ENCODE measurements around a stretch of chr16.

- RRBS = no CpG with 5 or more reads among the region's 5 CpGs
Observed at GRCh38 chr16:81266910-81267170, 28.4 kb downstream of the BCO1 start.

GRCh38 chr16:81339862-81340568, 25.3 kb downstream of the GAN start:
- RRBS = no CpG with 5 or more reads among the region's 6 CpGs

- RRBS = no CpG with 5 or more reads among the region's 17 CpGs
Observed at GRCh38 chr16:81377243-81378173, 62.7 kb downstream of the GAN start.

- RRBS = no CpG with 5 or more reads among the region's 17 CpGs
Observed at GRCh38 chr16:81394922-81395821, 49.4 kb upstream of the CMIP start.

GRCh38 chr16:81443432-81444066, 1.1 kb upstream of the CMIP start:
- RRBS = no CpG with 5 or more reads among the region's 13 CpGs

DNA sequence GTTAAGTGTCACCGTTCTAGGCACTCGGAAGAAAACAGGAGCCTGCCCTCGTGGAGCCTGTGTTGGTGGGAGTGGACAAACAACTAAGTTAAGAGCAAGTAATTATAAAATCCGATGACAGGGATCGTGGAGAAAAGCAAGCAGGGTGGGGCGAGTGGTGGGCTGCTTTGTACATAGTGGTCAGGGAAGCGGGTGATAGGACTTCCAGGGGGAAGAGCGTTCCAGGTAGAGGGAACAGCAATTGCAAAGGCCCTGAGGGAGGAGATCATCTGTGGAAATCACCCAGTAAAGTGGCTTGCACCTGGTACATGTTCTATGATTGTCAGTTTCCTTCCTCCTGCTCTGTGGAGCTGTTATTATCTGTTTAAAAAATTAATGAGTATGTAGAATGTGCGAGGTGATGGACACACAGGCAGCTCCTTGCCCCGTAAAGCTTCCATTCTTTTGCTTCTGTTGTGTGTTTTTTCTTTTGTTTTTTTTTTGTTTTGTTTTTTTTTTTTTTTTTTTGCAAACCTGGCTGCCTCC, 7.9 kb downstream of the CMIP start:
- RRBS = no CpG with 5 or more reads among the region's 10 CpGs

DNA sequence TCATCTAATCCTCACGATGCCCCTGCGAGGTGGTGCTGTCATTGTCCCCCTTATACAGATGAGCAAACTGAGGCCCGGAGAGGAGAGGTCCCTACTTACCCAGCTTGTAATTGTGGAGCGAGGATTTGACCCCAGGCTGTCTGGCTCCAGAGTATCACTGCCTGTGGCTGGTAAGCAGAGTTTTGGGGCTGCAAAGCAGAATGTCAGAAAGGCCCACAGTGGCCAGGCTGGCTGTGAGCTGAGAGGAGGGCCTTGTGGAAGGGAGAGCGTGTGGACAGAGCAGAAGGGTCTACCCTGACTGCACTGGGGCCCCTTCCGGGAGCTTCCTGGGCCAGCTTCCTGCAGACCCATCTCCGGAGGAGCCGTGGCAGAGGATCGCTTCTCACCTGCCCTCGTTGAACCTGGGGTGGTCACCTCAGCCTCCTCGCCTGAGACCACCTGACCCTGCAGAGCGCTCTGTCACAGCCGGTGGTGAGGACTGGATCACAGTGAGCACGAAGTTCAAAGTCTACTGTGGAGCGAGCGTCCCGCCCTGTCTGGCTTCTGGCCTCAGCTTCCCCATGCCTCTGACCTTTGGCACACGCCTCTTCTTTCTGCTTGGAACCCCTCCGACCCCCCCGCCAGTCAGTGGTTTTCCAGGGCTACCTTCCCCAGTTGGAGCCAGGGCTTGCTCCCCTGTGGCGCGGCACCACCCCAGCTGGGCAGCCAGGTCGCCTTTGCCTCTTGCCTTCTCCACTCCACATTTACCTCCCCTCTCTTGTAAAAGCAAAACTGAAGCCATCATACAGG, 12.1 kb downstream of the CMIP start:
- RRBS = 90% methylated on average over 5 of the region's 23 CpGs

GRCh38 chr16:81459950-81460423, 15.4 kb downstream of the CMIP start:
- RRBS = no CpG with 5 or more reads among the region's 3 CpGs

- RRBS = 85% methylated on average over 2 of the region's 13 CpGs
Observed at GRCh38 chr16:81463196-81463715, 18.6 kb downstream of the CMIP start.

DNA sequence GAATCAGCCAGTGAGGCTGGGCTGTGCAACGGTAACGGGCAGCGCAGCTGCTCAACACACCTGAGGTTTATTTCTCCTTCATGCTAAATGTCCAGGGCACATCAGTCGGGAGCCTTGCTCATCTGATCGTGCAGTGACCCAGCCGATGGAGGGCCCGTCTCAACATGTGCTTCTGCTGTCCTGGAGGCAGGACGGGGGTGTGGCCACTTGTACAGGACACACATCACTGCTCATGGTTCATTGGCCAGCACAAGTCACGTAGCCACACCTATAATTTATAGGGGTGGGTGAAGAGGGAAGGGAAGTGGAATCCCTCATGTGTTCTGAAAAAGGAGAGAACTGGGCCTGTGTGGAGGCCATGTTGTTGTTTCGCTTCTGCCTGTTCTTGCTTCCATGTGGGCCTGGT, 60.4 kb downstream of the CMIP start:
- RRBS = no CpG with 5 or more reads among the region's 10 CpGs

DNA sequence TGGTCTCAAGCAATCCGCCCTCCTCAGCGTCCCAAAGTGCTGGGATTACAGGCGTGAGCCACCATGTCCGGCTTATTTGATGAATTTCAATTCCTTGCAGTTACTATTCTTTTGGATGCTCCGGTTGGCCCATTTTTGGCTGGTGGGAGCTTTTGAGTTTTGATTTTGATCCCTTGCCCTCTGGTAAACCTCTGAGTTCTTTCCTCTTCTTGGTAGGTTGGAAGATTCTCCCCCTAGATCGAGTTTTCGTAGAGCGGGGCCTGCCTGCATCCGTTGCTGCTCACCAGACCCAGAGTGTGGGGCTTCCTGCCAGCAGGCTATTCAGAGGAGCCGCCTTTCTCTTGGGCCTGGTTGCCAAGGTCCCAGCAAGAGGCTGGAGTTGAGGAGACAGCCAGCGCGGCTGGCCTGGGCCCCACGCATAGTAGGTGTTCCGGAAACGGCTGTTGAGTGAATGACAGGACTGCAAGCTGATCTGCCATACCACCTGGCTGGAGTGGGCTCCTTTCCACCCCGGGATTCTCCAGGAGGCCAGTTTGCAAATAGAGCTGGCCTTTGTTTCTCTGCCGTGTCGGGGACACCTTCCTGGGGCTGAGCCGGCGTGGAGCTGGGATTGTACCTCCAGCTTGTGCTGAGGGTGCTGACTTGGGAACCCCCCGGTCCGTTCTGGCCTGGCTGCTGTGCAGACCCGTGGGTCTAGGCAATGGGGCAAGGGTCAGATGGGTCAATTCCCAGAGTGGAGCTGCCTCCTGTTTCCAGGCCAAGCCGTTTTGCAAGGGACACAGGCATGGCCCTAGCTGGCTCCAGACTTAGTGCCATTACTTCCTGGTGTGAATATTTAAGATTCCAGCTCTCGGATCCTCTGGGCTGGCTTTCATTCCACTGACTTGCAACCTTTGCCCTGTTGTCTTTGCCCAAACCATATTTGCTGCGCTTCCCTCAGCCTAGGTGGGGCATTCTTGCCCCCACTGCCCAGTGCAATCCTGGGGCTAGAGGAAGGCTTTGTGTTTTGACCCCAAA, 68.7 kb downstream of the CMIP start:
- RRBS = 70% methylated on average over 9 of the region's 26 CpGs

- RRBS = no CpG with 5 or more reads among the region's 8 CpGs
Observed at GRCh38 chr16:81541360-81541727, 96.7 kb downstream of the CMIP start.

- RRBS = no CpG with 5 or more reads among the region's 27 CpGs
Observed at GRCh38 chr16:81610054-81610960, 165.7 kb downstream of the CMIP start.

DNA sequence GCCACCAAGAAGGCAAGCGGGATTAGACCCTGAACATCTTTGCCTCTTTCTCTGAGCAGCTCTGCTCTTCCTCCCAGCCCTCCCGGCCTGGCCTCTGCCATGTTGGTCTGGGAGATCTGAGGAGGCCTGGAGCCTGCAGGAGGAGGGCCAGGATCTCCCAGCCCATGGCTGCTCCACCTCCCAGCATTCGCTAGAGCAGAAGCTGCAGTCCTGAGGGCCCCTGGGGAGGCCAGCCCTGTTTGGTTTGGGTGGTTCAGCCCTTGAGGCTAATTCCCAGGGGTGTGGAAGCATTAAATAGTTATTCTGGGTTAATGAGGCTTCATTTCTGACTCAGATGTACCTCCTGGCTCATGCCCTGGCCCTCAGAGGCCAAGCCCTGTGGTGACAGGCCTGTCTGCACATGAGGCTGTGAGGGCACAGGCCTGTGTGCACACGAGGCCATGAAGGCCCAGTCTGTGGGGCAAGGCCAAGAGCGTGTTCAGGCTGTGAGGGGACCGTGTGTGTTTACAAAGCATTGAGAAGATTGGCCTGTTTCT, 153.9 kb upstream of the PLCG2 start:
- RRBS = no CpG with 5 or more reads among the region's 6 CpGs

DNA sequence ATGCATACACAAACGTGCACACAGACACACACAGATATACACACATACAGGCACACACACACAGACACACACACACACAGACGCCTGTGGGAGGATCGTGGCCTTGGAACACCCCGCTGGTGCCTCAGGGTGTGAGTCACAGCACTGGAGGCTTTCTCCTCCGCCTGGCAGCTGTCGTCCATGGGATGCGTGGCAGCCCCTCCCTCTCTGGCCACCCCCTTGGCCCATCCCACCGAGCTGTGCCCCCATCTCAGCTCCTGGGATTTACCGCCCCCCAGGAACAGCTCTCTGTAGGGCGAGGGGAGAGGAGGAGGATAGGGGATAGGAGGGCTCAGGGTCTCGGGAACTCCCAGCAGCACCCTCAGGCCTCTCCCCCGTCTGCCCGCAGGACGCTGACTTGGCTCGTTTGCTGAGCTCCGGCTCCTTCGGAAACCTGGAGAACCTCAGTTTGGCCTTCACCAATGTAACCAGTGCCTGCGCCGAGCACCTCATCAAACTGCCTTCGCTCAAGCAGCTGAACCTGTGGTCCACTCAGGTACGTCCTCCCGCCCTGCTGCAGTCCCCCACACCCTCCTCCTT, 75.5 kb upstream of the PLCG2 start:
- RRBS = no CpG with 5 or more reads among the region's 22 CpGs

DNA sequence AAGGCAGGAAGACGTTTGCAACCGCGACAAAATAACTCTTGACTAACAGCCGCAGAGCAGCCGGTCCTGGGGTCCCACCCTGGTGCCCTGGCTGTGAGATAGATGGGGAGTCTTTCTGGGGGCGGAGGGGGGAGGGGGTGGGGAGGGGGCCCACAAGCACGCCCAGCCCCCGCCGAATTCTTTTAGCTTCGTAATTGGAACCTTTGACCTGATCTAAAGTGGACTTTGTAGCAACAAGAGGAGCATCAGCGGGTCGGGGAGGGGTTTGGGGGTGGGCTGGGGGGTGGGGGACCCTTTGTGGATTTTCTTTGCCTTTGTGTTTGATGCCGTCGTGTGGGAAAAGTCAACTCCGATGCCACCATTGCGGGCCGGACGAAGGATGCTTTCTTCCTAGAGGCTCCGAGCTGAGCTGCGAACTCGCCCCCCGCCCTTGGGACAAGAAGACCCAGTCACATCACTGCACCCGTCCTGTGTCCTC, 69.2 kb upstream of the PLCG2 start:
- RRBS = no CpG with 5 or more reads among the region's 23 CpGs

GRCh38 chr16:81738764-81739268, 40.3 kb upstream of the PLCG2 start:
- RRBS = no CpG with 5 or more reads among the region's 11 CpGs

DNA sequence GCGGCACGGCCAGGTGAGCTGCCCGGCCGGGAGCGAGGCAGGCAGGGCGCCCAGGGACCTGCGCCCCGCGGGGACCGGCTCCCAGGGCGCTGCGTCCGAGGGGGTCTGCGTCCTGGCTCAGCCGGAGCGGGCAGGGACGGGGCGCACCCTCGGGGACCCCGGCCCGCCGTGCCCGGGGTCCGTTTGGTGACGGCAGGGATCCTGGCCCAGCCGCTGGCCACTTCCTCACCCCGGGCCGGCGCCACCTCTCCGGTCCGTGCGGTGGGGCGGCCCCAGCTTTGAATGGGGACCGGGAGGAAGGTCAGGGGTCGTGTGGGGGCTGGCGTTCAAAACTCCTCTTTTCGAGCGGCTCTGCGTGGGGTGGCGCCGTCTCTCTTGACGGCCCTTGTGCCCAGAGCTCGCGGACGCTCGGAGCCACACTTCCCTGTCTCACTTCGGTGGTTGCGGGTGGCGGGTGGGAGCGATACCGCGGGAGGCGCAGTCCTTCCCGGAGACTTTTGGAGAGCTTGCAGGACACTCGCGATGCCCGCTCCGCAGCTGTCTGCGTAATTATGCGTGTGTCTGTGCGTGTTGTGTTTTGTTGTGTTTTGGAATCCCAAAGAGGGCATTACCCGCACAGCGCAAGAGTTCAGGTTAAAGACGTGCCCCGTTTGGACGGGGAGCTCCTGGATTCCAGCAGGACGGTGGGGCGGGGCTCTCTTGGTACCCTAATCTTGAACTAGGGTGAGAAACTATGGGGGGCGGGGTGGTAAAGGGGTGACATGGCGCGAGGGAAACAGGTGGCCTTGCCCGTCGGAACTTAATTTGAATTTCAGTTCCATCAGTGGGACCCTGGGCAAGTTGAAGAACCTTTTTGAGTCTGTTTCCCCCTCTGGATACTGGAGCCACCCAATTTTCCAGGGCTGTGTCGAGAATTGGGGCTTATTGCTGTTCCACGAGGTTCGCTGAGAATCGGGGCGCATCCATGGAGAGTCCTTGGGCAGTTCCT, 615 bp downstream of the PLCG2 start:
- RRBS = 7% methylated on average over 27 of the region's 78 CpGs

DNA sequence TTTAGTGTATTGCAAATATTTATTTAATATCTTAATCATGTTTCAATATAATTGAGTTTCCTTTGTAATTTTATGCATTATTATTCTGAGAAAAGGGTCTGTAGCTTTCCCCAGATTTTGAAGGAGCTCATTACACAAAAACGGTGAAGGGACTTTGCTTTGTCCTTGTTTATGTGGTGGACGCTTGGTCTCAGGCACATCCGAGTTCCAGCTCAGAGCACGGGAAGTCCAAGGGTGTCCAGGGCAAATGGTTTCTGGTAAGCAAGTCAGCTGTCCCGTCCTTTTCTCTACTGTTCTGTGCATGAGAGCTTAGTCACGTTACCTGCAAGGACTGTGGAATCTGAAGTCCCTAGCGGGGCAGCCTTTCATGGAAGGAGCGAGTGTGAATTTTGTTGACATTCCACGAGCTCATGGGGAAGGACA, 109.4 kb downstream of the SDR42E1 start:
- RRBS = no CpG with 5 or more reads among the region's 9 CpGs

DNA sequence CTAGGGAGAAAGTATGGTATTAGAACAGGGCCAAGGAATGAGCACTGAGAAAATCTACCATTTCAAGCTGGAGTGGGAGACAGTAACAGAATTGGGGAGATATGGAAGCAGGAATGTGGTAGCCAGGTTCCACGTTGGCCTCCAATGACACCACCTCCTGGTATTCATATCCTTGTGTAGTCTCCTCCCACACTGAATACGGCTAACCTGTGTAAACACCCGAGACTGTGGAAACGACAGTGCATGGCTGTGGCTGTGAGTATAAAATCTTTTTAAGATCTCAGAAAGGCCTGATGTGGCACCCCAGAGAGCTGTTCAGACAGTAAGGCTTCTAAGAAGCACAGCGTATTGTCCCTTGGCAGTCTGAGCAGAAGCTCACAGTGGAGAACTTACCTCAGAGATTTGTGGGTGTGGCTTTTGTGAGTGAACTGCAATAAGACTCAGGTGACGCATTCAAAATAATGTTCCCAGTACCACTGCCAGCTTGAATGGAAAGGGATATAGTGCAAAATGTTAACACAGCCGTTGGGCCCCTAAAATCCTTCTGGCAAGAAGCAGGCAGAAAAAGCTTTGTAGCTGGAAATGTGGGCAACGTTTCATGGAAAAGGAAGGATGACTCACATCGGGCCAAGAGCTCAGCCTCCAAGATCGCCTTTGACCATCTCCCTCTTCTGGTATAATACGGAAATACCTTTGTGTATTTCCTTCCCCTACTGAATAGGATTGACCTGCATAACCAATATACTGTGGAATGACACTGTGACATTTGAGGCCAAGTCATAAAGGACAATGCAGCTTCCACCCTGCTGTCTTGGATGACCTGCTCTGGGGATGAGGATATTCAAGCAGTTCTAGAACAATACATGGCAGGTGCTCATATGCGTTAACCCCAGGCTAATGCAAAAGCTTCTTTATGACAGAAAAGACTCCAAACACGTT, 14.3 kb downstream of the SDR42E1 start:
- RRBS = no CpG with 5 or more reads among the region's 13 CpGs